ENCODE measurements around a stretch of chr11.

GRCh38 chr11:111759650-111760144 lies 6.5 kb downstream of the PPP2R1B start:
- RRBS, result no CpG with 5 or more reads among the region's 3 CpGs

DNA sequence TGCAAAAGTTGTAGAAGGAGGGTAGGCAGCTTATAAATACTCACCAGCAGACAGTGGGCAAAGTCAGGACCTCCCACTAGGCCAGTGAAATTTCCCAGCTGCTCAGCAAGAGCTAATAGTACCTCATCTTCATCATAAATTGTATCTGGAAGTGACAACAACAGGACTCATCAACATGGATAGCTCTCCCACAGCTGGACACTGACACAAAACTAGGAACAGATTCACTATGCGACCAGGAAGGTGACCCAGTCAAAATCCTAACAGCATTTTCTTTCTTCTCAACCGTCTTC lies 1.5 kb downstream of the PPP2R1B start:
- RRBS, result no CpG with 5 or more reads among the region's 2 CpGs

GRCh38 chr11:111765494-111766237 lies 523 bp downstream of the PPP2R1B start:
- RRBS, result 5% methylated on average over 16 of the region's 50 CpGs

- RRBS, result no CpG with 5 or more reads among the region's 7 CpGs
Measured at GRCh38 chr11:111774791-111775709, 8.9 kb upstream of the PPP2R1B start.

- RRBS, result no CpG with 5 or more reads among the region's 5 CpGs
Measured at GRCh38 chr11:111795608-111796022, 29.4 kb upstream of the PPP2R1B start.

- RRBS, result no CpG with 5 or more reads among the region's 1 CpG
Measured at GRCh38 chr11:111819015-111819767, 52.2 kb downstream of the ALG9 start.

DNA sequence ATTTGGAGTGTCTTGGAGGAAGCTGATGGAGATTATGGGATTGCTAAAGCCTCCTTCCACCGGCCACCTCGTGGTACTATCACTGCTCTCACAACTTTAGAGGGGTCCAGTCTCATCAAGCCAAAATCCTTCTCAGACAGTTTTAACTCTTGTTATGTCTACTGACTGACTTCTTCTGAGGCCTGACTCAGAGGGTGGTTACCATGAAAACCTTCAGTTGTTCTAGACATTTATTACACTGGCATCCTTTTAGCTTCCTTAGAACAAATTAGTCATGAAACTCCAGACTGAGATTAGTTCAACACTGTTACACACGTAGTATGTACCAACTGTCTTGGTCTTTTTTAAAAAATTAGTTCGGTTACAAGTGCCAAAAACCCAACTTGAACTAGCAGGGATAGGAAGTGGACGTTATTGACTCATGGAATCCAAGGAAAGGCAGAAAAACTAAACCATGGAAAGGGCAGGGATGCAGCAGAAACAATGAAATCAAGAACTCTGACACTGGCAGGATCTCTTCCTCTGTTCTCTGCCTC lies 7.6 kb downstream of the DIXDC1 start:
- RRBS, result no CpG with 5 or more reads among the region's 5 CpGs

GRCh38 chr11:111981671-111983068 lies 43.0 kb upstream of the DLAT start:
- RRBS, result no CpG with 5 or more reads among the region's 11 CpGs

- RRBS, result no CpG with 5 or more reads among the region's 3 CpGs
Measured at GRCh38 chr11:111984893-111985568, 40.2 kb upstream of the DLAT start.

GRCh38 chr11:112032936-112033764 lies 7.9 kb downstream of the DLAT start:
- RRBS, result no CpG with 5 or more reads among the region's 5 CpGs

DNA sequence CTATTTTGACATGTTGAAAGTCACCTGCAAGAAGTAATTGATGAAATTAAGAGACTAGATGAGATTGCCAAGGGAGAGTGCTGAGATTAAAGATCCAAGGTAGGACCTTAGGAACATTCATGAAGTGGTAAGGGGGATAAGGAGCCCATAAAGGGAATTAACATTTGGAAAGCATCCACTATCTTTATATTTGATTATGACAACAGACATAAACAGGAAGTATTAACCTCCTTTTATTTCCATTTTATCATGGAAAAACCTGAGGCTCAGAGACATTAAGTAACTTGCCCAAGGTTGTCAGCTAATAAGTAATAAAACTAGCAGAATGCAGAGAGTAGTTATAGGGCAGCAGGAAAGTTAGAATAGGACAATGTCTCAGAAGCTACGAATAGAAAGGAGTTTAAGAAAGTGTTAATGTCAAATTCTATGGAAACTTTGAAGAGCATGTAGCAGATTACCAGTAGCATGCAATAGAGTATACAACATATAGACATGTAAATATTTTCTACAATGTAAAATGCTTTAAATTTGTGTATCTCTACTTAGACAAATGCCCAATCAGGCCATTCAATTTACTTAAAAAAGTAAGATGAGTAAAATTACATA lies 1.3 kb downstream of the BCO2 start:
- RRBS, result no CpG with 5 or more reads among the region's 1 CpG

DNA sequence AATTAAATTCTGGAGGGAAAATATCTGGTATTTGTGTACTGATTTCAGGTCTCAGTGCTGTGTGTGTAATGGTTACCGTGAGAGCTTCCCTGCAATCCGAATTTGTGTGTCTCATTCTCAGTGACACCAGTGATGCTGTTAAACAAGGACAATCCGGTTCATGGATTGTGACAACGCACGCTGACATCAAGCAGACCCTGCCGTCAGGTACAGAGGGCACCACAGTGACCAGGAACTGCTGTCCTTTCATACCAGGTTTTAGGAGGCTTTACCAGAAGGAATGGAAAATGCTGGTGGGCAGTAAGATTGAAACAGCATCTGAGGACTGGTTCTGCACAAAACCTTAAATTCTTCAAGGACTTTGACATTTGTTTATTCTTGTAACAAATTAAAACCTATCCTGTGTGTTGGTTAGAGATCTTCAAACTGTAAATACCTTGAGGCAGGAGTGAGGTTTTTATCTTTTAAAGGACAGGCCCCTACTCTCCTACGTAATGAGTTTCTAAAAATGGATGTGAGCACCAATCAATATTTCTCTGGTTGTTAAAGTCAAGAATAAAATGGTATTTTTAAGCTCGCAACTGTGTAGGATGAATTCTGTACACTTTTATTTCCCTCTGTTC lies 30.6 kb upstream of the PLET1 start:
- RRBS, result no CpG with 5 or more reads among the region's 8 CpGs

GRCh38 chr11:114060090-114060464 lies 566 bp downstream of the ZBTB16 start:
- RRBS, result 5% methylated on average over 11 of the region's 25 CpGs

DNA sequence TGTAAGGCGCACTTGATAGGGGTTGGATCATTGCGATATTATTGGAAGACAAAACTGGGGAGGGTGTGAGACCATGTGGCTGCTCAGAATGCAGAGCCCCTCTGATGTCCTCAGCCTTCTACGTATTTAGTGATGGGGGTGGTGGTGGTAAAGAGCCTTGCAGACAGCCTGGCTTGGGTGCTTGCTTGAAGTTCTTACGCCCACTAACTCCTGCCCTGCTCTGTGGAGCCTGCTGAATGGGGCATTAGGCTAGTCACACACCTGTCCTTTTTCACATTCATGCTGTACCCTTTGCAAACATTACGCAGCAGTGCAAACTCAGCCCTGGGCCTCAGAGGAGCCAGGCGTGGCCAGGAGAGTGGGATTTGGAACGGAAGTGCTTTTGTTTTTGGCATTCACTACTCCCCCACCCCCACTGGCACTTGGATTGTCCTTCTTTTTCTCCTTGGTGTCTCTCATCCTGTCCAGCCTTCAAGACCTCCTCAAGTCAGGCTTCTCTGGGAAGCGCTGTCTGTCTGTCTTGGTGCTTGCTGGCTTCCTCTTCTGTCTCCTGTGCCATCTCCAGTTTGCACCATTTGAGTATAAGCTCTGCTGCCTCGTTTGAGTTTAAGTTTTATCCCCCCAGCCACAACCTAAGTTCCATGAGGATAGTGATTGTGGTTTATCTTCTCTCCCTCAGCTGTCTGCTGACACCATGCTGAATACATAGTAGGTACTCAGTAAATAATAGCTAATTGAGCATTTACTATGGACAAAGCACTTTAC lies 26.5 kb downstream of the ZBTB16 start:
- RRBS, result no CpG with 5 or more reads among the region's 9 CpGs

DNA sequence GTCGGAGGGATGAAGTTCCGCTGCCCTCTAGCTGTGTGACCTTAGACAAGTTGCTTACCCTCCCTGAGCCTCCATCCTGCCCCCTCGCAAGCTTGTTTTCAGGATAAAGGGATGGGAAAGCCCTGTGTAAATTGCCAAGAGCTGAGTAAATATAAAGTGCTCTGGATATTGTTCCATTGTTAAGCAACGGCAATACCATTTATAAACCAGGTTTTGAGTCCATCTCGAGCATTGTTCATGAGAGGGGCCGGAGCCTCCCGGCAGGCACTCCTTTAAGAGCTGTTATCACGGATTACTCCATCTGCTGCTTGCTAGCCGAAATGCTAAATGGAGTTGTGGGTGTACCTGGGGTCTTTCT lies 73.0 kb downstream of the ZBTB16 start:
- RRBS, result no CpG with 5 or more reads among the region's 9 CpGs

GRCh38 chr11:114135213-114136027 lies 75.9 kb downstream of the ZBTB16 start:
- RRBS, result no CpG with 5 or more reads among the region's 6 CpGs

GRCh38 chr11:114169225-114170209 lies 110.0 kb downstream of the ZBTB16 start:
- RRBS, result no CpG with 5 or more reads among the region's 14 CpGs

GRCh38 chr11:114179697-114180836 lies 116.1 kb upstream of the NNMT start:
- RRBS, result no CpG with 5 or more reads among the region's 13 CpGs

- RRBS, result no CpG with 5 or more reads among the region's 11 CpGs
Measured at GRCh38 chr11:114185962-114186702, 110.1 kb upstream of the NNMT start.

GRCh38 chr11:114200223-114201083 lies 95.7 kb upstream of the NNMT start:
- RRBS, result no CpG with 5 or more reads among the region's 7 CpGs

All from islet of Langerhans (tissue), 1 donor.